Lower leg skin (tissue), 2 donors: ENCODE measurements around a stretch of chr1.

GRCh38 chr1:206687236-206687470 is 2.4 kb downstream of the MAPKAPK2 start:
- PRO-cap, result no peak
- RAMPAGE, long total RNA, 2 experiments, result no peak in any of the 2 experiments

DNA sequence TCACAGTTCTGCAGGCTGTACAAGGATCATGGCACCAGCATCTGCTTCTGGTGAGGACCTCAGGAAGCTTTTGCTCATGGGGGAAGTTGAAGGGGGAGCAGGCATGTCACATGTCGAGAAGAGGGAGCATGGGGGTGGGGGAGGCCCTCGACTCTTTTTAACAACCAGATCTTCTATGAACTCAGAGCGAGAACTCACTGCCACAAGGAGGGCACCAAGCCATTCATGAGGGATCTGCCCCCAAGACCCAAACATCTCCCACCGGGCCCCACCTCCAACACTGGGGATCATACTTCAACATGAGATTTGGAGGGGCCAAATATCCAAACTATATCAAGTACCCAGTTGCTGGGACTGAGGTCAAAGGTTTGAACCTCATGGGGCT is 12.7 kb downstream of the MAPKAPK2 start:
- PRO-cap, result no peak
- RAMPAGE, long total RNA, 2 experiments, result start-site peak on the plus strand in 1 of 2 experiments, centred at position 106 of the sequence, 6 reads per replicate

GRCh38 chr1:206706097-206706988 is 21.6 kb downstream of the MAPKAPK2 start:
- PRO-cap, result no peak
- RAMPAGE, long total RNA, 2 experiments, result no peak in any of the 2 experiments

DNA sequence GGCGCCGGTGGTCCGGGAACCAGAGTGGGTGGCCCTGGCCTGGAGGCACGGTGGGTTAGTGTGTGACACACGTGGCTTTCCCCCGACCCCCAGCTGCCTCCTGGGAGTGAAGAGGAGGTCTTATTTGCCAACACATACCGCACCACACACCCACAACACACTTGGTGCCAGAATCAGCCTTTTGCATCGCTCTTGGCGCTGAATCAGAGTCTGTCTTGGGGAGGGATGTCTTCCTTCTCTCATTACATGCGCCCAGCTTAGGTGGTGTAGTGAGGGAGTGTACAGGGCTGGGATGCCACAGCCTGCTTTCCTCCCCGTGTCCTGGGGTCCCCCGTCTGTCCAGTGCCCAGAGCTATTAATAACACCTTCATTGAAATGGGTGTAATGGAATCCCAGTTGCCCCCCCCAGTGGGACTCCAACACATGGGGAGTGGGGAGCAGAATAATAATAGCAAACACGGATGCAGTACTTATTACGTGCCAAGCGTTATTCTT is 38.2 kb downstream of the MAPKAPK2 start:
- PRO-cap, result no peak
- RAMPAGE, long total RNA, 2 experiments, result no peak in any of the 2 experiments

DNA sequence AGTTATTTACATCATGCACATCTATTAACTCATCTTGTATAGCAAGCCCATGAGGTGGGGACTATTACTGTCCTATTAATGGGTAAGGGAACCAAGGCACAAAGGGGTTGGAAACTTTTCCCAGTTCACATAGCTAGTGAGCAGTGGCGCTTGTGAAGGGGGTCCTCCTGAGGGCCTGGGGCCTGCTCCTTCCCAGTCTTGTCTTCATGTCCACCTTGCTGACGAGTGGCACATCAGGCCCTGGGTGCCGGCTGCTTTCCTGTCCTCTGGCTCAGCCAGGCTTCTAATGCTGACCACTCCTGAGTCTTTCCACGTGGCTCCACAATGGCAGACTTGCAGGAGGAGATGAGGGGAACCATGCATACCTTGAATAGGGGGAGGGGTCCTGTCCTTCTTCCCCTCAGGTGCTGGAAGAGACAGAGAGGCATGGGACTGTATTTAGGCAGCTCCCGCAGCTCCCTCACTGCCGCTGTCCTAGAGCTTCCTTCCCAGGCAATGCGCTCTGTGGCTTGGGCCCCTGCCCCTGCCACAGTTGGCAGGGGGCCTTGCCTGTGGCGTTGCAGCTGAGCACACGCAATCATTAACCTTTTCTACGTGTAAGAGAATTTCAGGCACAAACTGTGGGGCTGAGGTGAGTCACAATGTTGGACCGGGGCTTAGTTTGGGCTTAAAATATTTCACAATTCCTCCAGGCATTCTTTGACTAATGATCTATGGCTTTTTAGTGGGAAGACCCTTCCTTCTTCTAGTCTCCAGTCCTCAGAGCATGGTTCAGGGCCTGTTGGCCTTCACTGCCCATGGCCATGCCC is 38.9 kb downstream of the MAPKAPK2 start:
- PRO-cap, result no peak
- RAMPAGE, long total RNA, 2 experiments, result no peak in any of the 2 experiments

DNA sequence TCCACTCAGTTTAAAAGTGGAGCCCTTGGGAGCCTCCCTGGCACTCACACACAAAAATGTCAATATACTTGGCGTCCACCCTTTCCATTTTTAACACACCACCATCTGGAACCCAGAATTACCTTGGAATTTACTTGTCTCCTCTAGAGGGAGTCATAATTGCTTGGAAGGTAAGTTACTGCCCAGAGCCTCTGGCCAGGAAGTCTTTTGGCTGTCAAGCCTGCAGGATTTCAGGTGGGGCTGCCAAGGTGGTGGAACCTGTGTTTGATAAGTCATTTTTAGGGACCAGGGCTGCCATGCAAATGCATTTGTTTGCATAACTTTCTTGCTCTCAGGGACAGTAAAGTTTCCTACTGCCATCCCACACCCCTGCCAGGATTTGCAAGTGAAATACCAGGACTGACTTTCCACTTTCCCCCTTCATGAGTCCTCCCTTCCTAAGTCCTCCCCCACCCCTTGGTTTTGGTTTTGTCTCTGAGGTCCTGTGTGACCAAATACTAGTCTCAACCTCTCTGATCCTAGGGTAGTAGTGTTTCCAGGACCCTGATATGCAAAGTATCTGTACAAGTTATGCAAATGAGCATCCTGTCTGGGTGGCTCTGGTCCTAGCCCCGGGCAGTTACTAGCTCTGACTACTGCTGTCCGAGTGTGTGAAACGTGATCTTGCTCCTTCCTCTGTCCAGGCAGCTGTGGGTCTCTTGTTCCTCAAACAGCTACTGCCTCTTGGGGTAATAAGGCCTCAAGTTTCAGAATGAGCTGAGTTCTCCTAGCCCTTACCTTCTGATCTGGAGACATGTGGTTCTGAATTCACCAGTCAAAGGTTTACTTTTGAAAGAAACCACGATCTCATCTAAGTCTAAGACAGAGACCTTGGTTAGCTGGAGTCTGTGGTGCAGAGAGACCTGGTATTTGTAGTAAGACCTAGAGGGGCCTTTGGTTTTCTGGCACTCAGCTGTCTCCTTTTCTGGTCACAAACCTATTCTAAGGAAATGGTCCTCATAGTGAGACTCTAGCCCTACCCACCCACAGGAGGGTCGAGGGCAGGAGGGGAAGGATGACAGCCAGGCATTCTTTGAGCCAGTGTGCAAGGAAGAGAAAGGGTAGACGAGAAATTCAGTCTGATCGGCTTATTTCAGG is 31.2 kb upstream of the IL19 start:
- PRO-cap, result no peak
- RAMPAGE, long total RNA, 2 experiments, result no peak in any of the 2 experiments

DNA sequence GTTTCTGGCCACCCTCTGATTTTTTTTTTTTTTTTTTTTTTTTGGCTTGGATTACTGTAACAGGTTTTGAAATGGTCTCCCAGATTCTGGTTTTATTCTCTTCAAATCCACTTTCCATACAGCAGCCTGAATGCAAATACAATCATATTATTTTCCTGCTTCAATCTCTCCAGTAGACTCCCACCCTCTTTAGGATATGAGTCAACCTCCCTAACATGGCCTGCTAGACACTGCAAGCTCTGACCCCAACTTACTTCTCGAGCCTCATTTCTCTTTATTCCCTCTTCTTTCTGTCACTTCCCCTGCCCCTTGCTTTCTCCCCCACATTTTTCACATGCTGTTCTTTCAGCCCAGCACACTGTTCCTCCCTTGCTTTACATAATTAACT is 22.2 kb upstream of the IL19 start:
- PRO-cap, result no peak
- RAMPAGE, long total RNA, 2 experiments, result no peak in any of the 2 experiments

- PRO-cap, result bidirectional peak, plus-strand start at chr1:206766696, minus-strand start at chr1:206766563
- RAMPAGE, long total RNA, 2 experiments, result no peak in any of the 2 experiments
Measured at GRCh38 chr1:206766032-206766927, 4.3 kb upstream of the IL19 start.

GRCh38 chr1:206779579-206779841 is 7.2 kb upstream of the IL10 start:
- PRO-cap, result no peak
- RAMPAGE, long total RNA, 2 experiments, result no peak in any of the 2 experiments

DNA sequence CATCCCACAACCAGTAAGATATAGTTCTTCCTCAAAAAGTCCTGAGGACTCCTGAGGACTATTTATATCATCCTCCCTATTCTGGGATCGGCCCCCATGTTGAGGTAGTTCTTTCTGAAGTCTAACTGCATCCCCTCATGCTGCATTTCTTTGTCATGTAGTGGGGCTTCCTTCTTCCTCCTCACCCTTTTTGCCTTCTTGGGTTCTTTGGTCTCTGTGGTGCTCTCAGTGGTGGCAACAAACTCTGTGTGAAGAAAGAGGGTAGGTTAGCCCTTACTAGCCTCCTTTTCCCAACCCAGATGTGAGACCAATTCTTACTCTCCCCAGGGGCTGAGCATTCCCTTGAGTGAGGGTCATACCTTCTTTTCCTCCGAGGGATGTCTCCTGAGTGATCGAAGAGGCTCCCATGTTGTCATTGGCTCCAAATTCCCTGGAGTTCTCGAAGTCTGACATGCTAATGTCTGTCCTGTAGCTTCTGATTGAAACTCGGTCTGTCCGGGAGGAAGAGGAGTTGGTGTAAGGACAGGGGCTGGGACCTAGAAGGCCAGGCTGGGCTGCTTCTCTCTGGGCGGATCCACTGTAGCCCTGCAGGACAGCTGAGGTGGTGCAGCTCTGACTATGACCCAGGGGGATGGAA is 9.7 kb upstream of the FCMR start:
- PRO-cap, result no peak
- RAMPAGE, long total RNA, 2 experiments, result no peak in any of the 2 experiments

- PRO-cap, result no peak
- RAMPAGE, long total RNA, 2 experiments, result no peak in any of the 2 experiments
Measured at GRCh38 chr1:206932325-206932600, 10.5 kb upstream of the FCMR start.

DNA sequence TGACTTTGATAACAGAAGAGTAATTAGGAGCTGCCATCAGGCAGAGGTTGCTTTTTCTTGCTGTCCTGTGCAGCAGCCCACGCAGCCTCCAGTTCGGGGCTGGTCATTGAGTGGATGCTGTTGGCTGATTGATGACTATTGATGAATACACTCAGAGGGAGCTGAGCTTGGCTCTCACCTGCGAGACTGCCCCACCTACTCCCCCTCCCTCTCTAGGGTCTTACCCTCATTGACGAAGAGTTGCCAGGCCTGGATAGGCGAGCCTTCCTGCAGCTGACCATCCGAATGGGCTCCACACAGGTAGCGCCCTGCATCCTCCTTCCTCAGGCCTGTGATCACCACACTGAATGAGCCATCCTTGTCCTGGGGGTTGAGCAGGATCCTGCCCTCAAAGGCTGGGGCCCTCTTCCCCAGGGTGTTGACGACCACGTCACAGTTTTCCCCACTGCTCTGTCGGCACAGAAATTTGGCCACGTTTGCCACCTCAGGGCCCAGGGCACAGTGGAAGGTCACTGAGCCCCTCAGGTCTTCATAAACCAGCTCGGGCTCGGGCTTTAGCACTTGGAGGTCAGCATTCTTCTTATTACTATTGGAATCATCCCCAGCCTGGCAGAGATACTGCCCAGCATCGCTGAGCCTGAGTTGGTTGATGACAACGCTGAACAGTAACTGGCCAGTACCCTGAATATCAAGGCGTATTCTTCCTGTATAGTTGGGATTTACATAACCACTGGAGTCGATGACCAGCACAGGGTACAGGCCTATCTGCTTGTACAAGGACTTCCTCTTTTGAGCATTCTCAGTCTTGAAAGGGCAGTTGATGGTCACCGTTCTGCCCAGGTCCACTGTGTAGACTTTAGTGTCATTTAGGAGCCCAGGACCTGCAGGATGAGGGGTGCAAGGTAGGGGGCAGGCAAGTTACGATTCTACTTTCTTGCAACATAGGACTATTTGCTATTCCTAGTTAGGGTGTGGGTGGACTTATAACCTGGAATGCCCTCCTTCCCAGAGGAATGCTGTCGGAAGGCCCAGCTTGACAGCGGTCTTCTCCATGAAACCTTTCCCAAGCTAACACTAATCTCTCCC is 9.1 kb downstream of the PIGR start:
- PRO-cap, result no peak
- RAMPAGE, long total RNA, 2 experiments, result no peak in any of the 2 experiments

- PRO-cap, result no peak
- RAMPAGE, long total RNA, 2 experiments, result no peak in any of the 2 experiments
Measured at GRCh38 chr1:207021542-207022672, 10.6 kb downstream of the C1orf116 start.

- PRO-cap, result no peak
- RAMPAGE, long total RNA, 2 experiments, result no peak in any of the 2 experiments
Measured at GRCh38 chr1:207028859-207029450, 3.6 kb downstream of the C1orf116 start.

DNA sequence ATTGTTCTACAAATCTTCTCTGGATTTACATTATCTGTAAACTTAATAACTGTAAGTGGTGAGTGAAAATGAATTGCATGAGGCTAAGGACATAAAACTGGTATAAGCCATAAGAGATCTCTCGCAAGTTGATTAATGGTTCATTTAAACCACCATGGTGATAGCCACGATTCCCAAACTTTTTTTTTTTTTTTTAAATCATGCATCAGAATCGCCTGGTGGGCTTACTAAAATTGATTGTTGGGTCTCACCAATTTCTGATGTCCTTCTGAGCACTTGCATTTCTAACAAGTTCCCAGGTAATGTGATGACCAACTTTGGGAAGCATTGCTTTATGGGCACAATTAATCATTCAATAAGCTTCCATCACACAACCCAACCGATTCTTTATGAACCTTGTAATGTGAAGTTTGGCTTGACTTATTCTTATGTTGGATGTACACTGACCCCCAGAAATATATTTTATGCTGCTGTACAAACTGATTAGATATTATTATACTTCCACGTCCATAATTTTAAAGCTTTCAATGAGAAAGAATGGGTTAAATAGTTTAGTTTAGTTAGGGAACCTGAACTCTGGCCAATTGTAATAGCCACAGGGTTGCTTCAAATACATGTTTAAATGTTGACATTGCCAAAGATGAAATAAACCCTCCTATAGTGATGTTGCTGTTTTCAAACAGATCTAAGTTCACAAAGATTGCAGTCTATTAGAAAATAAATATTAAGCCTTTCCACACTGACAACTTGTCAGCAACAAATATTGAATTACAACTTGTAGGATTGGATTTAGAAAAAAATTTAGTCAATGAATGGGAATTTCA is 8.0 kb downstream of the YOD1 start:
- PRO-cap, result no peak
- RAMPAGE, long total RNA, 2 experiments, result no peak in any of the 2 experiments

- PRO-cap, result no peak
- RAMPAGE, long total RNA, 2 experiments, result no peak in any of the 2 experiments
Measured at GRCh38 chr1:207055455-207056128, 2.5 kb downstream of the PFKFB2 start.

DNA sequence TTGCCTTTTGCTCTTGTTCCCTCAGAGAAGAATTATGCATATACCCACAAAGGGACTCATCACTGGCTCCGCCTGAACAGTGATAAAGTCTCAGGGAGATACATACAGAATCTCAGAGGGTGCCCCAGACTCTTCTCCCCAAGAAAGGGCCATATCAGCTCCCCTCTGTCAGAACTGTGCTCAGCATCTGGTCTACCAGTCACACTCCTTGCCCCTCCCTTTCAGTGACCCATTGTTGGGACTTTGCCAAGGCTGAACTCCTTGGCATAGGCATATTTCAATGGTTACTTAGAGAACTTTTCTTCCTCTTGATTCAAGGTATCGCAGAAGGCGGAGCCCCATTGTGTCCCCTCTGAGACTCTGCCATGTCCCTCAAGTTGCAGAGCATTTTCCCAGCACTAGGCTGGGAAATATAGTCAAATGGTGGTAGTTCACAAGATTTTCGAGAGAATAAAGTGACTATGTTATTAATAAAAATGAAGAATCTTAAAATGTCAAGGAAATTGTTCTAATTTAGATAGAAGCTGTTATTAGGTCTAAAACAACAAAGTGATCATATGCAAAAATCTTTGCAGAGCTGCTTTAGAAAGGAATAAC is 102.4 kb upstream of the CD55 start:
- PRO-cap, result no peak
- RAMPAGE, long total RNA, 2 experiments, result no peak in any of the 2 experiments

DNA sequence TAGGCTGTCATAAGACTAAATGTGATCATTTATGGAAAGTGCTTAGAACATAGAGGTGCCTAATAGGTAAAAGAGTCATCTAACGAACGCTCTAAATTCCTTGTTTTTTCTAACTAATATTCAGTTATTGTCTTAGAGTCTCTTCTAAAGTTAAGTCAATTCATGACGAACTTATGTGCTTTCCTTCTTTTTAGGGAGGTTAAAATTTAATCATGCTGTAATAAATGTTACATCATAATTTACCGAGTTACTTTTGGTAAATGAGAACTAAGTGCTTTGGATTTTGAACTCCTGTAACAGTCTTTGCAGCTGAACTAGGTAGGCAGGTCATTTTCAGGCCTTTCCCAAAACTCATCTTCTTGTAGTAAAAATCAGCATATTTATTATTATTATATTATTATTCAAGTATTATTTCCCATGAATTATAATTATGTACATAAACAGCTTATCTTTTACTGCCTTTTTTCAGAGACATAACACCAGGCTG is 81.2 kb upstream of the CD55 start:
- PRO-cap, result no peak
- RAMPAGE, long total RNA, 2 experiments, result no peak in any of the 2 experiments

- PRO-cap, result bidirectional peak, plus-strand start at chr1:207335937, minus-strand start at chr1:207335774
- RAMPAGE, long total RNA, 2 experiments, result no peak in any of the 2 experiments
Measured at GRCh38 chr1:207335567-207336471, 14.3 kb downstream of the CD55 start.

DNA sequence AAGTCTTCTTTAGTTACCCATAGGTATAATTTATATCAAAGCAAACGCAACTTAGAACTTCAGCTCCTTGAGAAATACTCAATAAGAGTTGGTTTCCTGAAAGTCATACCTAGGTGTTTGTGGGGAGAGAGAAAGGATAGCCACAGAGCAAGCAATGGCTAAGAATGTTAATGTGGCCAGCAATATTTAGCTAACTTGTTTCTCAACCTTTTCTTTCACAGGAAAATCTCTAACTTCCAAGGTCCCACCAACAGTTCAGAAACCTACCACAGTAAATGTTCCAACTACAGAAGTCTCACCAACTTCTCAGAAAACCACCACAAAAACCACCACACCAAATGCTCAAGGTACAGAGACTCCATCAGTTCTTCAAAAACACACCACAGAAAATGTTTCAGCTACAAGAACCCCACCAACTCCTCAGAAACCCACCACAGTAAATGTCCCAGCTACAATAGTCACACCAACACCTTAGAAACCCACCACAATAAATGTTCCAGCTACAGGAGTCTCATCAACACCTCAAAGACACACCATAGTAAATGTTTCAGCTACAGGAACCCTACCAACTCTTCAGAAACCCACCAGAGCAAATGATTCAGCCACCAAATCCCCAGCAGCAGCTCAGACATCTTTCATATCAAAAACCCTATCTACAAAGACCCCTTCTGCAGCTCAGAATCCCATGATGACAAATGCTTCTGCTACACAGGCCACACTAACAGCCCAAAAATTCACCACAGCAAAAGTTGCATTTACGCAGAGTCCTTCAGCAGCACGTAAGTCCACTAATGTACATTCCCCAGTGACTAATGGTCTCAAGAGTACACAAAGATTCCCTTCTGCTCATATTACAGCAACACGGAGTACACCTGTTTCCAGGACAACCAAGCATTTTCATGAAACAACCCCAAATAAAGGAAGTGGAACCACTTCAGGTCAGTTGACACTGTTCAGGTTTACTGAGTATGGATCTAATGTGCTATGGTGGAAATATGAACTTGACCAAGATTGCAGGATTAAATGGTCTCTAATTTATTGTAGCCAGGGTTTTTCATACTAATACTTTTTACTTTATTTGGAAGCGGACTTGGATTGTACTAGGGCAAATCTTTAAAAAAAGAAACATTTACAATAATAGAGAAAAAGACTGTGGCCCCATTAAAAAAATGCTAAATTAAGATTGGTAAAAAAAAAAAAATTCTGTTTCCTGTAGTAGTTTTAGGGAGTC is 15.4 kb downstream of the CD55 start:
- PRO-cap, result no peak
- RAMPAGE, long total RNA, 2 experiments, result no peak in any of the 2 experiments